Right common carotid artery plus branches (tissue), 1 donor: Measurements from ENCODE around the genes NOL4 and MAPRE2.

GRCh38 chr18:31774164-31774578 lies 13.5 kb upstream of the SLC25A52 start:
- PRO-cap, result no peak

DNA sequence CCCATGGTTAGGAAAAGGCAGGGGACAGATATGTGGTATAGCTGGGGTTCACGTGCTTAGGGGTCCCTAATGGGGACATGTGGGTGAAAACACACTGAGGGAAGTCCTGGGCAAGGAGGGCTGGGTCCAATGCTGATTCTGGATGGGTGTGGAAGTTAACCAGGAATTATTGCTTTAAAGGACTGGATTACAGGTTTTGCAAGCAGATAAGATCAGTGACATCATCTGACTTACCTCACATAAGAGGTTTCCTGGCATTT lies 31.2 kb downstream of the RNF125 start:
- PRO-cap, result no peak

GRCh38 chr18:32095746-32096812 lies 4.4 kb downstream of the RNF138 start:
- PRO-cap, result no peak

DNA sequence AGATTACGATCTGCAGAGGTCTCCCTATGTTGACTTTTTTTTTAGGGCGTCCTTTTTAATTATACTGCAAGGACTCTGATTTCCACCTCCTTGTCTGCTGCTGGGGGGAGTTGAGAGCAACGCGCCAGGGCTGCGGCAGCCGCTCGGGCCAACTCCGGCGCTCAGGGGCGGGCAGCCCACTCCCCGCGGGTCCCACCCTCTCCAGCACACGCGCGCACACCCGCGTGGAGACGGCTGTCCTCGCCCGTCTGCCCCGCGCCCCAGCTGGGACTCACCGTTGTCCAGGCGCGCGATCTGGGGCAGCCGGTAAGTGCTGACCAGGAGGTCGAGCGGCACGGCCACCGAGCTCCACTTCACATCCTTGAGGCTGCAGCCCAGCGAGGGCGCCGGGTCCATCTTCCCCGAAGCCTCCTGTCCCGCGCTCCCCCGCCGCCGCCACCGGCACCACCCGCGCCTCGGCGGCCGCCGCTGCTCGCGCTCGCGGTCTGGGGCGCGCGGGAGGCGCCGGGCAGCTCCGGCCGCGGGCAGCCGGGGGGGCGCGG lies 578 bp downstream of the GAREM1 start:
- PRO-cap, result bidirectional peak, plus-strand start at position 237 of the sequence, minus-strand start at position 250 of the sequence; bidirectional peak, plus-strand start outside the sequence, minus-strand start at position 487 of the sequence

DNA sequence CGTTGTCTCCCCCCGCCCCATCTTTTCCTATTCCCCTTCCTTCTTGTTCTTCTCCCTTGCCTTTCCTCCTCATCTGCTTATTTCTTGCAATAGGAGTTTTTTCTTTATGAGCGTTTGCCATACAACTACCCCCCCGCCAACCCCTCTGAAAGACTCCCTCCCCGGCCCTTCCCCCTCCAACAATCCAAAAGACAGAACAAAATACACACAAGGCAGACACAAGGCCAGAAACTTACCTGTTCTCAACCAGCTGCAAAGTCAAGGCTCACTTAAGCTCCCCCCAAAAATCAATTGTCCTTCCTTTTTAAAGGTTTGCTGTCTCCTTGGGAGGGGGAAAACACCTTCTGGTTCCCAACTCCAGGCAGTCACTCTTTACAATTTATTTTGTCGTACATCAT lies 393 bp downstream of the KLHL14 start:
- PRO-cap, result no peak

DNA sequence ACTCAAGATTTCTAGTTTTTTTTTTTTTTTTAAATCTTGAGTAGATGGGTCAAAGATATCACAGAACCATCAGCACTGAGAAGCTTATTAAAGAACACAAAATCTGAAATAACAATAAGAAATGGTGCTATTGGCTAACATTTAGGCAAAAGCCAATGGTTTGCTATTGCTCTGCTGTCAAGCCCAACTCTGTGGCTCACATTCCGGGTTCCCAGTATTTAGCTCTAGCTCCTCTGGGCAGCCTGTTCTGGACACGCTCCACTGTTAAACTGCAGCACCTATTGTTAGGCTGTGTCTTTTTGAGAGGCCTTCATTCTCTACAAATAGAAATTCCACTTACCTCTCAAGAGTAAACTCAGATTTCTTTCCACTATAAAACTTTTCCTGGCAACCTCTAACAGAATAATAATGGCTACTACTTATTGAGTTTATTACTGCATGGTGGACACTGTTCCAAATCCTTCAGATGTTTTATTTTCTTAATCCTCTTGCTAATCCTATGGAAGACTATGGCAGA lies 3.7 kb upstream of the KLHL14 start:
- PRO-cap, result unidirectional peak, minus-strand start at position 271 of the sequence

GRCh38 chr18:32802893-32803926 lies 30.4 kb upstream of the KLHL14 start:
- PRO-cap, result no peak

GRCh38 chr18:33316216-33316792 lies 124.2 kb downstream of the CCDC178 start:
- PRO-cap, result no peak

GRCh38 chr18:34224074-34225166 lies at the start of gene NOL4:
TSS of gene NOL4 (minus strand) at chr18:34224913.
- PRO-cap, result no peak

GRCh38 chr18:34659627-34660146 lies 50.4 kb upstream of the DTNA start:
- PRO-cap, result no peak

- PRO-cap, result no peak
Measured at GRCh38 chr18:34660147-34660912, 49.8 kb upstream of the DTNA start.

DNA sequence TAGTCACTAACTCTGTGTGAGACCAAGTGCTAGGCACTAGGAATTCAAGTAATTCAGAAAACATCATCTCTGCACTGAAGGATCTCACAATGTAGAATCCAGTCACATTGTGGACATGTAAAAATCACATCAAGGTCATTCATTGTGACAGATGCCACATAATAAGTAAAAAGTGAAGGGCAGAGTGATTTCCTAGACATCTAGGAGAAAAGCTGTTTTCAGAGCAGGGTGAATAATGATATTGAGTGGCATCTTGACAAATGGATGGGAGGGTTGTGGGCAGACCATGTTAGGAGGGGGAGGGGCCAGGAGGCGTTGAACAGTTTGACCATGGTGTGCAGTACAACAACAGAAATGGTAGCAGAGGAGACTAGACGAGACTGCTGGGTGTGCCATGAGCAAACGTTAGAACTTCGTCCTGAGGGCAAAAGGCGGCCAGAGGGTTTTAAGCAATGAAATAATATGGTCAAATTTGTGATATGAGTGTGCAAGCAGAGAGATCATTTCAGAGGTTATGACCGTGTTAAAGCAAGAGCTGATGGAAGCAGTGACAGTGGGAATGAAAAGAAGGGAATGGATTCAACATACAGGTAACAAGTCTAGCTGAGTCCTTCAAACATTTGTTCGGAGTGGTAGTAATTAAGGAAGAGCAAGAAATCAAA lies 93.9 kb downstream of the DTNA start:
- PRO-cap, result no peak

DNA sequence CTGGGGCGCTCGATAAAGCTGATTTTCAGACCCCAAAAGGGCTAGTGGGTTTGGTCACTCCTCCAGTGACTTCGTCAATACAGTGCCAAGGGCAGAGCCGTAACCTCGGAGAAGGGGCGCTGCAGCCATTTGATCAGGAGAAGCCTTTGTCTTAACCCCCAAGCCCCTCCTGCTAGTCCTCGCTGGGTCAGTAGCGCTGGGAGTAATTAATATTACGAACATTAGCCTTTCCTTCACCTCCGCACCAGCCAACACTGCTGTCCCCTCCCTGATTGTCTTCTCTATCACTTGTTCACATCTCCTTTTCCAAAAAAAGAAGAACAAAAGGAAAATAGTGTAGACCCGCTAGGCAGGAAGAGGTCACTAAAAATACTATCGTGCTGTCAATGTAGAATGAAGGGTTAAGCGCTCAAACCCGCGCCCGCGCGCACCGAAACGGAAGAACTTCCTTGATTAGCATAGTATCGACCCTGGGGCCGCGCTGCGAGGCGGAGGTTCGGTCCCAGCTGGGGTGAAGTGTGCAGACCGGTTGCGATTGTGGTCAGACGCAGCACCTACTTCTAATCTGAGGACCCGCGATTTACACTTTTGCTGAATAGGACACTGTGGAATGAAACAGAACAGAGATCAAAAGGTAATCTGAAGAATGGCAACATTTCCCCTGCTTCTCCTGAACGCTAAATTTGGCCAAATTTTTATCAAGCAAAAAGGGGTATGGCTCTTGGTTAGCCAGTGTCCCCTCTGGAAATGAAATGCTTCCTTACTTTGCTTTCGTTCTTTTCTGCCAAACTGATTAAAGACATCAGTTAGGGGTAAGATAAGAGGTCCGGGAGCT lies 63.1 kb upstream of the MAPRE2 start:
- PRO-cap, result no peak

DNA sequence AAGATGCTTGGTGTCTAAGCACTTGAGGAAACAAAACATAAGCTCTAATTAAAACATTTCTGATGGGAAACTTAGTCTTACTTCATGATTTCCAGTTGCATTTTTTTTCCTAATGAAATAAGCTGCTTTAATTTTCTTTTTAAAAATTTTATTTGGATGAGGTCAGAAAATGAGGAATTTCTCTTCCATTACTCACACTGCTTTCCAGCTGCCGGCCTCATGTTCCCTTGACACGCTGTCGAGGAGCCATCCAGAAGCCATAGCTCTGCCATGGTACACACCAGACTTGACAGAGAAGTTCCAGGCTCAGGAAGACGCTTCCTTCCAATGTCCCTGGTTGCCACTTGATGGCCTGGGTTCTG lies 12.1 kb upstream of the MAPRE2 start:
- PRO-cap, result unidirectional peak, plus-strand start at position 207 of the sequence

DNA sequence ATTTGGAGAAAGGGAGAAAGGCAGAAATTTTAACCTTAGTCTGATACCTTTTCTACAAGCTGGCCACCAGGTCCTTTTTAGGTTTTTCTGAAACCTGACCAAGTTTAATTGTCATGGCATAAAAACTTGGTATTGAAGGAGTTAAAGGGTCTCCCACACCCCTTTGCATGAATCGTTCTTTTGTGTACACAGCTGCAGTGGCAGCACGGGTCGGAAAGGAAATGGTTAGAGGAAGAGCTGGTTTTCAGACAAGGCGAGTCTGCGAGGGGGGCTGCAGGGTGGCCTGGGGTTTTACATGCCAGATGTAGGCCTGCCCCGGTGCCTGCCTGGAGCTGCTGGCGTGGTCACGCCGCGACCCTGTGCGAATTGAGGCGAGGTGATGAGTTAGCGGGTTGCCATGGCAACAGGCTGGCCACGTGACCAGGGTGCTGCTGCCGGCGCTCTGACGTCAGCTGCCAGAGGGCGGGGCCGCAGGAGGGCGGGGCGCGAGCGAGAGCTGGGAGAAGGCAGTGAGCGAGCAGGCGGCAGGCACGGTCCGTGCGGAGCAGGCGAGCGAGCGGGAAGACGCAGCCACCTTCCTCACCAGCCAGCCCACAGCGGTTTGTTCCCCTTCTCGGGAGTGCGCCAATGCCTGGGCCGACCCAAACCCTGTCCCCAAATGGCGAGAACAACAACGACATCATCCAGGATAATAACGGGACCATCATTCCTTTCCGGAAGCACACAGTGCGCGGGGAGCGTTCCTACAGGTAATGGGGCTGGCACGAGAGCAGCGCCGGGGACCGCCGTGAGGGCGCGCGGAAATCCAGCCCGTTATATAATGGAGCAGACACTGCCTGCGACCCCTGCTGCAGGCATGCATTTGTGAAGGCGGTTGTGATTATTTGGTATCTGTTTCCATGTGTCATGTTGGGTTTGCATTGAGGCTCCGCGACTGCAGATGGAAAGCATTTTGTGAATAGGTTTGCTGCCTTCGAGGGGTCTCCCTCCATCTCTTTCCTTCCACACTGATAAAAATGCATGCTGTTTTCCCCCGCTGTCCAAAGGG lies at the start of gene MAPRE2:
Gene MAPRE2, plus strand, starts transcription at position 501 of the 1,048 bp plus-strand sequence.
- PRO-cap, result bidirectional peak, plus-strand start at position 531 of the sequence, minus-strand start at position 354 of the sequence; unidirectional peak, plus-strand start at position 722 of the sequence

- PRO-cap, result no peak
Measured at GRCh38 chr18:35083223-35083813, 42.1 kb downstream of the MAPRE2 start.

- PRO-cap, result no peak
Measured at GRCh38 chr18:35289173-35290080, 602 bp downstream of the ZSCAN30 start.

GRCh38 chr18:35344950-35346075 lies 1.1 kb upstream of the ZNF24 start:
- PRO-cap, result no peak

GRCh38 chr18:35463035-35463597 lies 34.6 kb downstream of the INO80C start:
- PRO-cap, result no peak

- PRO-cap, result no peak
Measured at GRCh38 chr18:35464678-35465287, 33.0 kb downstream of the INO80C start.